ENCODE measurements around the gene TLCD1.

DNA sequence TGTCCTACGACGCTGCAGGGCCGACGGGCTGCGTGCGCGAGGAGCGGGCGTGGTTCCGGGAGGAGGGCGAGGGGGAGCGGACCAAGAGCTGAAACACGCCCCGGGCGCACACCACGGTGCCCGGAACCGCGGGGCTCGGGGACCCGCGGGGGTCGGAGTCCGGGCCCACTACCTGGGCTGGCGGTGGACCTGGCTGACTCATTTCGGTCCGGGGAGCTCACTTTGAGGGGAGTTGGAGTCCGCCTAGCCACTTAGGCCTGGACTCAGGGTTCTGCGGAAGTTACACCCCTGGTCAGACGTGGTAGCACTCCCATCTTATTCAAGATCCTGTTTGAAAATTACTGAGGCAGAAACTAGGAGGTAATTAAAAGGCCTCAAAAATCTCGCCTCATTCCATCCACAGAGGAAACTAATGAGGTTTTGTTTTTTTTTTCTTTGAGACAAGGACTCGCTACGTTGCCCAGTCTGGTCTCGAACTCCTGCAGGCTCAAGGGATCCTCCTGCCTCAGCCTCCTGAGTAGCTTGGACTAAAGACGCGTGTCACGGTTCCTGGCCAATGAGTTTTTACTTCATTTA is 383 bp upstream of the BLTP2 start:
- PRO-cap, result bidirectional peak, plus-strand start at position 60 of the sequence, minus-strand start outside the sequence

- PRO-cap, result no peak
Observed at GRCh38 chr17:28695126-28695514, 16.6 kb downstream of the PROCA1 start.

DNA sequence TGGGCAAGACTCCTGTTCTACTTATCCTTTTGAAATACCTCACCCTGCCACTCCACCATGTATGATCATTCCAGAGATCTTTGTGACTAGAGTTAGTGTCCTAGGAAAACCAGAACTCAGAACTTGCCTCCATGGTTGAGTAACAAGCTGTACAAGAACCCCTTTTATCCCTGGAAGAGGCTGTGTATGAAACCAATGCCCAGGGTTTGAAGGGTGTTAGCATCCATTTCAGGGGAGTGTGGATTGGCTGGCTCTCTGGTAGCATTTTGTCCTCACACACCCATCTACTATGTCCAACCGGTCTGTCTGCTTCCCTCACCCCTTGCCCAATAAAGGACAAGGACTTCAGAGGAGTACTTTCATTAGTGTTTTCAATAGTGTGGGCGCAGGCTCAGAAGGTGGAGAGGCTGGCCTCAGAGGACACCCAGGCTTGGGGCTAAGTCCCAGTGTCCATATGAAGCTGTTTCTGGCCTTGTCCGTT is 2.0 kb downstream of the TLCD1 start:
- PRO-cap, result no peak

- PRO-cap, result unidirectional peak, plus-strand start at chr17:28725814; bidirectional peak, plus-strand start at chr17:28726345, minus-strand start at chr17:28726204
Observed at GRCh38 chr17:28725470-28726473, at the start of gene TLCD1. TSS of gene TLCD1 (minus strand) at chr17:28726233.

GRCh38 chr17:28746455-28747526 is 3.0 kb downstream of the TRAF4 start:
- PRO-cap, result bidirectional peak, plus-strand start at chr17:28746928, minus-strand start at chr17:28746704; bidirectional peak, plus-strand start at chr17:28747275, minus-strand start at chr17:28747097

GRCh38 chr17:28895974-28896563 is 1.5 kb downstream of the FLOT2 start:
- PRO-cap, result no peak

DNA sequence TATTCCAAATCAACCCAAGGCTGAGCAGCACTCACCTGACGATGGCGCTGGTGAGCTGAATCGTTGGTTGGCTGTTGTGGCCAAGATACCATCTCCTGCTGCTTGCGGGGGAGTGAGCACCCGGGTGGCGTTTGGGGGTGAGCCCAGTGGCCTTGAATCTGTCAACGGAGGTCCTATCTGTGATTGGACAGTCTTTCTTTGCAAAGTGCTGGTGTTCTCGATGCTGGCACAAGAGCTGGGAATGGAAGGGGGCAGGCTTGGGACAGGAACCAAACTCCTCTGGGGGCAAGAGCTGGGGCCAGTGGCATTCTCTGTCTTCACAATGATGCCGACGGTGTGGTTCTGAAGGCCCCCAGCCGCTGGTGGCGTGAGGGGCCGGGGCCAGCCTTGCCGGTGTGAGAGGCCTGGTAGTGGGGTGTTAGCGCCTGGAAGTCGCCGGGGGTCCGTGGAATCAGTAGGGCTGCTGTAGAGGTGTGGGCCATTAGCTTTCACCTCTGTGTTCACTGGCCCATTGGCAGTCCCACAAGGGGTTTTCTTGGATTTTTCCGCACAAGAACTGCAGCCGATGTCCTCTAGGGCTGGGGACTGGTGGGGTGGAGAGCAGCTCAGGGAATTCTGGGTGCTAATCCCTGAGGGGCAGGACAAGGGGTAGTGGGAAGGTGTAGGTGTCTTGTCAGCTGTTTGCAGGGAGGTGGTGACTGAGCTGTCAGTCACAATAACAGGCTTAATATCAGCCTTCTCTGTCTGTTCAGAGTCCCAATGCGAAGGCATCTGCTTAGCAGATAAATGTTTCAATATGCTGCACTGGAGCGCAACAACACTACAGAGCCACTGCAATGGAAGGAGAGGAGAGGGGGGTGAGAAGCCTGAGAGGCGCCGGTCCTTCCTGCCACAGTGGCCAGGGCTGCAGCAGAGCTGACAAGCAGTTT is 9.8 kb upstream of the DHRS13 start:
- PRO-cap, result no peak

GRCh38 chr17:28949643-28949857 is 1.8 kb downstream of the PHF12 start:
- PRO-cap, result bidirectional peak, plus-strand start at chr17:28949766, minus-strand start at chr17:28949733

- PRO-cap, result no peak
Observed at GRCh38 chr17:29089737-29090232, 46.8 kb downstream of the PIPOX start.

- PRO-cap, result no peak
Observed at GRCh38 chr17:29092226-29092678, 49.3 kb downstream of the PIPOX start.

DNA sequence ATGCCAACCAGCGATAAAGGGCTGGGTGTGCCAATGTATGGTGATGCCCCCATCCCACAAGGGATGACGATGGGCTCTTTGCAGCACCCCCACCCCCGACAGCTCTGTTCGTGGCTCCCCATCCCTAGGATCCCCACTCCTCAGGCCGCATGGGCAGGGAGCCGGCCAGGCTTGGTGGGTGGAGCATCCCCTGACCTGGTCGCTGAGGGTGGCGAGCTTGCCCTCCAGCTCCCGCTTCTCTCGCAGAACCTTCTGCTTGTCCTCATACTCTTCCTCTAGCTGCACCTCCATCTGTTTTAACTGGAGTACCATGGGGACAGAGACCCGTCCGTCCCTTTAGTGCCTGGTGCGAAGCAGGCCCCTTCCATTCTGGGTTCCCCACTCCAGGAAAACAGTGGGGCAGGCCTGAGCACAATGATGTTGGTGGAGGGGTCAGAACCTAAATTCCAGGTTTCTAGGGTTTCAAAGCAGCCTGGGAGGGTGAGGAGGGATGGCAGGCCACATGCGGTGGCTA is 50.2 kb downstream of the PIPOX start:
- PRO-cap, result no peak

DNA sequence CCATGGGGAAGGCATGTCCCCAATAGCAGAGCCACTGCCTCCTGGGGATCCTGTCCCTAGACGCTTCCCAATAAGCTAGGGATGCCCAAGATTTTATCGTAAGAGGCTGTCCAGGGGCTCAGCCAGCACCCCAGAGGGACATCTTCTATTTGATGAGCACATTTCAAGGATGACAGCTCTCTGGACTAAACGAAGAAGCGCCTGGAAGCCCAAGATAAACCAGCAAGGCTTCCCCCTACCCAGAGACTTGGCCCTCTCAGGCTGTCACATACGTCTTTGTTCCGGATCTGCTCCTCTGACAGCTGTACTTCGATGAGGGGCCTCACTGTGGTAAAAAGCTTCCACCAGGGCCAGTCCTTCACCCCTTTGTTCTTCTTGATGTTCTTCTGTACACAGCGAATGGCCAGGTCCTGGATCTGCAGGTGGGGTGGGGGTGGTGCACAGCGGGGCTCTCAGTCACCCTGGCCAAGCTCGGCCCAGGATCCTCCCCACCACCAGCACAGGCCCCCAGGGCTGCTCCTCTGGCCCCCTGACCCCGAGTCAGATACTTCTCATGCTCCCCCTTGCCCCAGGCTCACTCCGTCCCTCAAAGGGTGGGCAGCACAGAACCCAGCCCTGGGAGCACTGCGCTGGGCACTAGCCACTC is 55.7 kb downstream of the PIPOX start:
- PRO-cap, result no peak

DNA sequence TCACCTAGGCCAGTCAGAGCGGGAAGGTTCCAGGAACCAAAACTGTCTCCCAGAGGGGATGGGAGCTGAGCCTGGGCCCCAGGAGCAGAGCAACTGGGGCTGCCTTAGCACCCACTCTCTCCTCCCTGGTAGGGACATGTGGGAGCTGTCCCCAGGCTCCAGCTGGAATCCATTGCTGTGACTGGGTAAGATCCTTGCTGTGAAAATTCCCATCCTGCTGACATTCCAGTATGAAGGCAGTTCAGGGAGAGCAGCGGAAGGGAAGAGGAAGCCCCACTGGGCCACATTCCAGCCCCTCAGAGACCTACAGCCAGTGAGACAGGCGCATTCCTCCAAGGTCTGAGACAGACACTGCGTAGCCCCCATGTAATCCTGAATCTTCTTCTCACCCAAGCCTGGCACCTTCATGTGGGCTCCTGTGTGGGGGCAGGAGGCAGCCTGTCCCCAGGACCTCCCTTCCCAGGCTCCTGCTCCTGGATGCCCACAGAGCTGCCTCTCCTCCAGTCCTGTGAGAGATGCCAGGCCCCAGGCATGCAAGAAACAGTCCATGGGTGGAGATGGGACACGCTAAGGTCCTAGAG is 24.2 kb downstream of the MYO18A start:
- PRO-cap, result no peak

DNA sequence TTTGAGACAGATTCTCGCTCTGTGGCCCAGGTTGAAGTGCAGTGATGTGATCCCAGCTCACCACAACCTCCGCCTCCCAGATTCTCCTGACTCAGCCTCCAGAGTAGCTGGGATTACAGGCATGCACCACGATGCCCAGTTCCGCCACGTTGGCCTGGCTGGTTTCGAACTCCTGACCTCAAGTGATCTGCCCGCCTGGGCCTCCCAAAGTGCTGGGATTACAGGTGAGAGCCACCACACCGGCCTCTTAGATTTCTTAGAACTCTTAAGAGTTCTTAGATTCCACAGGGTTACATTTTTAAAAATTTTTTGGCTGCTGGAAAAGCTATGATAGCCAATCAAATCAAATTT is 4.0 kb downstream of the NUFIP2 start:
- PRO-cap, result no peak

- PRO-cap, result no peak
Observed at GRCh38 chr17:29581592-29582089, 7.8 kb downstream of the GIT1 start.

DNA sequence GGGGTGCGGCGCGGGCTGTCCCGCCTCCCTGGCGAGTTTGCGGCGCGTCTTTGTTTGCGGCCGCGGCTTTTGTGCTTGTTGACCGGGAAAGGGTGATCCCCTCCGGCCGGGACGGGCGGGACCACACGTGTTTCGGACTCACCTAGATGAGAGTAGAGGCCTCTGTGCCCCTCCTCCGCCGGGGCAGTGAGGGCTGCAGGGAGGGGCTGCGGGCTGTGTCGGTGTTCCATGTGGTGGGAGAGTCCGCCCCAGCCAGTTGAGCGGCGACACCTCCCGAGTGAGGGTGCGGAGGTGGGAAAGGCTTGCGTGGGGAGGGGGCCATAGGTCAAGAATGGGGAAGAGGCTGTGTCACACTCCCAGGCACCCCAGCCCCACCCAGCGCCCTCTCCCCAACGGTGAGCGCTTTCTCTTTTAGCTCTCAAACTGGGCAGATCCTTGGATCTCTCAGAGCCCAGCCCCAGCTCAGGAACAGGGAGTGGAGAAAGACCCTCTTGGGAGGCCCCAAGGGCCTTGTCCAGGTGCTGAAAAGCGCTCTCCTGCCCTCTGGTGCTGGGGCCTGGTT is 949 bp downstream of the ANKRD13B start:
- PRO-cap, result no peak

DNA sequence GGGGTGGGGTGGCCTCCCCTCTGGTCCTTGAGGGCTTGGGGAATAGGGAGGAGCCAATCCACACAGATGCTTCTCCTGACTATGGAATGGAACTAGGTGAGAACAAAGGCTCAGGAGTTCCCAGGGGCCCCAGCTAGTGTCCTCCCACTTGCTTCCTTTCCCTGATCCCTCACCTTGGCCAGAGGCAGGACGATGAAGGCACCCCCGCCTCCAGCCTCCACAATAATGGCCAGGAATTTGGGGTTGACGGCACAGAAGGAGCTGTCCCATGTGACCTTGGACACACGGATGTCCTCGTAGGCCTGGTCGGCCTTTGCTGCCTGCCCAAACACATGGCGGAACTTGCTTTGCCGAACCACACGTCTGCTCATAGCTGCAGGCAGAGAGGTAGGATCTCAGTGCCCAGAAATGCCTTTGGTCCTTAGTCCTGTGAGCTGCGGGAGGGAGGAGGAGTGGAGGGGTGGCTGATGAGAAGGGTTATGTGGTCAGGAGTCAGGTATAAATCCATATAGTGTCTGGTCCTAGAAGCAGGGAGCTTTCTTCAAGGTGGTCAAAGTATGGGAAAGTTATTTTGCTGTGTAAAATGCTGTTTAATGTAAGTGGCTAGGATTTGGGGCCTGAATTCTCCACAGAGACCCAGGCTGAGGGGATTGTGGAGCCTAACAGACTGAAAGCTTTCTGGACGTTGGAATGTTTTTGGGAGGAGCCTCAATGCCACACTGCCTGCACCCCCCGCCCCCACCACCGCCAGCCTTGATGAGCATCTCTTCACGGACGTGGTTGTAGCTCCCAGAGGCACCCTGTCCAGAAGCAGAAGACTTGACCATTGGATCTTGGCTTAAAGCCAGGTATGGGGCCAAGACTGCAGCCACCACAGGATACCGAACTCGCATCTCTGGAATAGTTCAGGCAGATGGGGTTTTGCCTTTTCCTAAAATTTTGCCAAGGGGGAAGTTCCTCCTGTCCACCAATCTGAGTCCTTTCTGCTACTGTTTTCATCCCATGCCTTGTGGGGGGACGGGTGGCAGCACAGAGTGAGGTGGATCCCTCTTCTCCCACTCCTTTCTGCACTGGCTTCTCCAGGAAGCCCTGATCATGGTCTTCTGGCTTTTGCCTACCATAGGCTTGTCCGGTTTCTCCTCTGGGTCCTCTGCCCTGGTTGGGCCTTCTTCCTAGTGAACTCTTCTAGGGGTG is 1.3 kb downstream of the CORO6 start:
- PRO-cap, result no peak

GRCh38 chr17:29626062-29626981 is 3.6 kb upstream of the CORO6 start:
- PRO-cap, result no peak

DNA sequence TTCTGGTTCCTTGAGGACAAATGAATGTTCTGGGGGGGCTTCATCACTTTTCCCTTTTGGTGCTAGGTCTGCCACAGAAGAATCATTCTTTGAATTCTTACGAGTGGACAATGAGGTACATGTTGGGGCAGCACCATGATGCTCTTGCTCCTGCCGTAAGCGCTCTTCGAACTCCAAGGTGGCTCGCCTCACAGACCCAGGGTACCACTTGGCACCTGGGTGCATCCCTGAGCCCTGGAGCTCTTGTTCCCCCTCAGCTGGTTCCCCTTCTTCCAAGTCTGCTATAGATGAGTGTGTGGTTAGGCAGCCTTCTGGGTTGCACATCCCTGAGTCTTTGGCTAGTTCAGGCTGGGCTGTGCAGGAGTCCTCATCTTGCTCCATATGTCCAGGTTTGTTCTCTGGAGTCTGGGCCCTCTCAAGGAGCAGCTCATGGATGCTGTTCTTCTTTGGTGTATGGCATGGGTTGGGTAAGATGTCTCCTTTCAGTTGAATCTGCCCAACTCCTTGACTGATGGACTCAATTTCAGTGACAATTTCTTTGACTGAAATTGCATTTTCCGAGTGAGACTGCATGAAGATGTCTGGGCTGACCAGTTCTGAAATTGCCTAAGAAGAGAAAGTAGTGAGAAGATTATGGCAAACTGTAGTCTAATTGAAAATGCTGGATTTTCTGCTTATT is 9.8 kb upstream of the CORO6 start:
- PRO-cap, result no peak

DNA sequence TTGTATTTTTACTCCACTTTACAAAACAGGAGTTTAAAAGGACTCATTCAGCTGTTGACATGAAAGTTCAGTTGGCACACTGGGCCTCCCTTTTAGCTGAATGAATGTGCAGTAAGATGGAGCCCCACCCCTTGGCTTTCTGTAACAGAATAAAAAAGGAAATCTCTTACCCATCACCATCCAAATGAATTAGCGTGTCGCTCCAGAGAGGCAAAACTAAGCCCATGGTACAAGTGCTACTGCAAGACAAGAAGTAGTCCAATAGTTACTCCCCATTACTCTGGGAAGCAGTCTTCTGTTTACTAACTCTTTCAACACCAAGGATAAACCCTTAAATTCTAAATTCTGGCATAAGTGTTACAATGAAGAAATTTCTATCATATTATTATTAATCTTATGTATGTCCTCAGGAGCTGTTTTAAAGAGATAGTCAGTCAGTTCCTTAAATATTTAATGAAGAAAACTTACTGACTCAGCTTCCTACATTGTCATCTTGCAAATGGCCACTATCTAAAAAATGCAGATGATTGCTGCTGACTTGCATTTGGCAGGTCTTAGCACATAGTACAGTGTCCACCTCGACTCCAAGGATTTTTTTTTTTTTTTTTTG is 54.9 kb upstream of the CORO6 start:
- PRO-cap, result no peak

Data from colonic mucosa (tissue), 1 donor.